A375 (cell line): ENCODE results near the genes LRP10, REM2, CDH24 and EFS.

- RAMPAGE, long total RNA = no peak
Measured at GRCh38 chr14:21402667-21403269, 18.9 kb upstream of the SUPT16H start.

GRCh38 chr14:21500330-21501009, 10.7 kb downstream of the METTL3 start:
- RAMPAGE, long total RNA = no peak

- RAMPAGE, long total RNA = no peak
Measured at GRCh38 chr14:21846386-21846774, 172.8 kb upstream of the OR4E1 start.

- RAMPAGE, long total RNA = no peak
Measured at GRCh38 chr14:21852869-21853114, 179.2 kb upstream of the OR4E1 start.

- RAMPAGE, long total RNA = no peak
Measured at GRCh38 chr14:22105005-22105732, 431.6 kb upstream of the OR4E1 start.

DNA sequence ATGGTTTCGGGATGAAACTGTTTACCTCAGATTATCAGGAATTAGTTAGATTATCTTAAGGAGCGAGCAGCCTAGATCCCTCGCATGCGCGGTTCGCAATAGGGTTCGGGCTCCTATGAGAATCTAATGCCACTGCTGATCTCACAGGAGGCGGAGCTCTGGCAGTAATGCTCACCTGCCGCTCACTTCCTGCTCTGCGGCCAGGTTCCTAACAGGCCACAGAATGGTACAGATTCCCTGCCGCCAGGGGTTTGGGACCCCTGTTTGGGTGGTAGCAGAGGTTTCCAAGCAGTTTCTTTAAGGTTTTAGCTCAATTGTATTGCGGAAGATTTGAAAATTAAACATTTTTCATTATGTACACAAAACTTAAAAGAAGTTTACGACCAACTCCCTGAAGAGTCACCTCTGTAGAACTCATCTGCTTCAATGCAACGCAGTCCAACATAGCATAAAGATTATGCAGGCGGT, 439.9 kb upstream of the OR4E1 start:
- RAMPAGE, long total RNA = no peak

DNA sequence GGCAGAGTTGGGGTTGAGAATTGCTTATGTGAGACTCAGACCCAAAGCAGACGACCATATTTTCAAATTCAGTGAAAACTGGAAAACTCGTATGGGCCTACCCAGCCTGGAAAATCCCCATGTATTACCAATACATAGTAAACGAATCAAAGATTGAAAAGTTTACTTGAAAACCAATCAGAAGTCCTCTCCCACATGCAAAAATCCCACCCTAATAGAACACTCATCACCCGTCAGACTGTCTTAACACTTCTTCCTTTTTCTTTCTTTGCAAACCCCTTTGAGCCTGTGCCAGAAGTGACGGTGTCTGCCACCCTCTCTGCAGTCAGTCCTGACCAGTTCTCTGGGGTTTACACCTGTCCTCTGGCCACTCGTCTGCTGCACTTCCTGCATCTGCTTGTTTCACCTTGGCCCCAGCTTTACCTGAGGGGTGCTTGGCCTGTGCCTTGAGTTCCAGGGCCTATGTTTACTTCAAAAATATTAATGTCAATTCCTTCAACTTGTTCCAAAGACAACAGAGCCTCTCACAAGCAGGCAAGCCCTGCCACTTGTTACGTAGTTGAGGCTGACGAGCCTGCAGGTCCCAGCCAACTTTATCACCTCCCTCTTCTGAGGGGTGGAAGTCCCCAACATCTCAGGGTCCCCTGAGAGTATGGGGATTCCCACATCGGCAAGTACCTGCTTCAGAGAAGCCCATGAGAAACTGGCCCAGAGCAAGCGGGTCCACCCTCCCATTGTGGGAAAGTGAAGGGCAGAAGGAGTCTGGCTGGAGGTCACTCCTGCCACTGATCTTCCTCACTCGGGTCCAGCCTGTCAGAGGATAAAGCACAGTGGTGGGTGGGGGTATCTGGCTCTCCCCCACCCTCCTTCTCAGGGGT, 205.5 kb downstream of the DAD1 start:
- RAMPAGE, long total RNA = no peak

GRCh38 chr14:22422246-22422789, 166.7 kb downstream of the DAD1 start:
- RAMPAGE, long total RNA = no peak

GRCh38 chr14:22482732-22483282, 106.2 kb downstream of the DAD1 start:
- RAMPAGE, long total RNA = no peak

DNA sequence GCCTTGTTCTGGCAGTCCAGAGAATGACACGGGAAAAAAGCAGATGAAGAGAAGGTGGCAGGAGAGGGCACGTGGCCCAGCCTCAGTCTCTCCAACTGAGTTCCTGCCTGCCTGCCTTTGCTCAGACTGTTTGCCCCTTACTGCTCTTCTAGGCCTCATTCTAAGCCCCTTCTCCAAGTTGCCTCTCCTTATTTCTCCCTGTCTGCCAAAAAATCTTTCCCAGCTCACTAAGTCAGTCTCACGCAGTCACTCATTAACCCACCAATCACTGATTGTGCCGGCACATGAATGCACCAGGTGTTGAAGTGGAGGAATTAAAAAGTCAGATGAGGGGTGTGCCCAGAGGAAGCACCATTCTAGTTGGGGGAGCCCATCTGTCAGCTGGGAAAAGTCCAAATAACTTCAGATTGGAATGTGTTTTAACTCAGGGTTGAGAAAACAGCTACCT, 41.1 kb downstream of the DAD1 start:
- RAMPAGE, long total RNA = no peak

- RAMPAGE, long total RNA = no peak
Measured at GRCh38 chr14:22871737-22872233, at the start of gene LRP10. LRP10 (plus strand) TSS chr14:22871740.

DNA sequence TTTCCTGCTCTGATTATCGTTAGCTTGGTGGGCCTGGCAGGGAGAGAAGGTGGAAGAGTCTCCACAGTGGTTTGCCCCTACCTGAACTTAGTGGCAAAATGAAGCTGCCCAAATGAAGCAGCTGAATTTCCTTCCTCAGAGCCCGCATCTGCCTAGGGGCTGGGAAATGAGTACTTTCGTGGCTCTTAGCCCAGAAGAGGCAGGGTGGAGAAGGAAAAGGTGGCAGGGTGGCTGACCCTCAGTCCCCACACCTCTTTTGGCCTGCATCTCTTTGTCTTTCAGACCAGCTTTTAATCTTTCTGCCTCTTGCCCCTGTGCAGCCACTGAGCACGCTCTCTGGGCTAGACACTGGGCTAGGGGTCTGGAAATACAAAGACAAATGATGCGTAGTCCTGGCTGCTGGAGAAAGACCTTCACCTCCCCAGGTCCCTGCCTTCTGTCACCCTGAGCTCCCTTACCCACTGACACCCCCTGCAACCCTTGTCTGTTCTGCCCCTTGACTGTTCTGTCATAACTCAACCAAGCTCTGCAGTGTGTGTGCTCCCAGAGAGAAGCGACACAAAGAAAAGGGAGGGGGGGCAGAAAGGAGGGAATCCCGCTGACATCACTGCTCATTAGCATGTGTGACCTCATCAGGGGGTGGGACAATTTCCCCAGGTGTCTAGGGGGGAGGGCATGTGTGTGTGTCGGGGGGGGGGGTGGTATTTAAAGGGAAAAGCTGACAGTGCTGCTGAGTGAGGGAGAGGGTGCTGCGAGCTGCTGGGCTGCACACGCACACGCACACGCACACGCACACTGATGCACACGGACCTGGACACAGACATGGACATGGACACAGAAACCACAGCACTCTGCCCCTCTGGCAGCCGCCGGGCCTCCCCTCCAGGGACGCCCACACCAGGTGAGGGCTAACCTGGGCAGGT, at the start of gene REM2:
Gene REM2 (plus strand): TSS at position 733 of the 923 bp plus-strand sequence.
- RAMPAGE, long total RNA = no peak

DNA sequence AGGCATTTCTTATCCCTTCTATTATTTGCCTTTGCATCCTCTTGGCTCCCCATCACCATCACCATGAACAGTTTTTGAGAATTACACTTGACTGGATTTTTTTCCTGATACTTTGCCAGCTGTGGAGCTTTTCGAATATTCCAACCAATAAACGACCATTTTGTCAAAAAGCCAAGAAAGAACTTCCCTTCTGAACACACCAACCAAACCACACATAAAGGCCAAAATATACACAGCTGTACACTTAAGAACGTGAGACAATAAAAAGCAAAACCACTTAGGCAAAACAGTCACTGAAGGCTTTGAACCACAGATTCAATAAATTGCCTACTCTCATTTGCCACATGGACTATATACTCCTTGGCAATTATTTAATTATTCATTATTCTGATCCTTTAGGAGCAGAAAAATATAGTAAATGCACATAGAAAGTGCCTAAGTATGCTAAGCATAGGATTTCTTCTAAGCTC, 1.1 kb downstream of the C14orf93 start:
- RAMPAGE, long total RNA = no peak

GRCh38 chr14:23057371-23058418, at the start of gene CDH24:
CDH24 (minus strand) TSS chr14:23057520.
- RAMPAGE, long total RNA = no peak

DNA sequence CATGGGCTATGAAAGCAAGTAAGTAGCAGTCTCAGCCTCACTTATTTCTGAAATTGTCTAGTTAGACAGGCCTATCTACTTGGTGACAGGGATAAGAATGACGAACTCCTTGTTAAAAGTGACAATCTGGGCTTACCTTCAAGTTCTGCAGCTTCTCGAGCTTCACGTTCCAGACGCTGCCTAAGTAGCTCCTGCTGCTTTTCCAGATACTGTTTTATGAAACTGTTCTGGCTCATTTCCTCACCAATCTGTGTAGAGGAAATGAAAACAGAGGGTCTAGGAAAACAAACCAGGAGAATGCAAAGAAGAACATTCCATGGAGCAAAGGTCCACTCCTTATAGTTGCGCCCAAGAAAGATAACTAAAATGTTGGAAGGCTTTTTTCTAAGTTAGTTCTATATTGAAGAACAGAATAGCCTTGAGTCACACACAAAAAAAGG, 4.5 kb downstream of the ACIN1 start:
- RAMPAGE, long total RNA = no peak

DNA sequence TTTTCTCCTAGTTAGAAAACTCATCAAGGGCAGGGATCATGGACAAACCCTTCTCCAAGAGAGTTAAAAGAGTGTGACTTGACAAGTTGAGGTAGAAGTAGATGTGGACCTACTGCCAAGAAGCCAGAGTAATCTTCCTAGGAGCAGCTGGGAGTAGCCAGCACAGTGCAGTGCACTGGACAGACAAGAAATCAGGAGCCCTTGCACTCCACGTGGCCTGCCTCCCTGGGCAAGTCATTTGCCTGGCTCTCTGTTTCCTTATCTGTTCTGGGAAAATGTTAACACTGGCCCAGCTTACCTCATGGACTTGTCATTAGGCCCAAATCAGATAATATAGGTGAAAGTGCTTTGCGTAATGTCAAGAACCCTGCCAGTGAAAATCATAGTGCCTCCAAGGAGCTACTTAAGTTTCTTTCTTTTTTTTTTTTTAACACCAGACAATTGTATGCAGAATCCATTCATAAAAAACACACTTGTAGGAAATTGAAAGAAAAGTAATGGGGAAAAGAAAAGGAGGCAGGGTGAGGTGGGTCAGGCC, 19.2 kb downstream of the SLC7A8 start:
- RAMPAGE, long total RNA = no peak

GRCh38 chr14:23182398-23183047, 937 bp downstream of the SLC7A8 start:
- RAMPAGE, long total RNA = no peak

GRCh38 chr14:23322610-23322828, 1.3 kb downstream of the PABPN1 start:
- RAMPAGE, long total RNA = no peak

- RAMPAGE, long total RNA = no peak
Measured at GRCh38 chr14:23364827-23365652, at the start of gene EFS. EFS (minus strand) TSS chr14:23365172.

GRCh38 chr14:23366121-23367058, 1.4 kb upstream of the EFS start:
- RAMPAGE, long total RNA = no peak